Testis (tissue), 5 donors: ENCODE results near the genes CHD8, OR4E1 and ABHD4.

DNA sequence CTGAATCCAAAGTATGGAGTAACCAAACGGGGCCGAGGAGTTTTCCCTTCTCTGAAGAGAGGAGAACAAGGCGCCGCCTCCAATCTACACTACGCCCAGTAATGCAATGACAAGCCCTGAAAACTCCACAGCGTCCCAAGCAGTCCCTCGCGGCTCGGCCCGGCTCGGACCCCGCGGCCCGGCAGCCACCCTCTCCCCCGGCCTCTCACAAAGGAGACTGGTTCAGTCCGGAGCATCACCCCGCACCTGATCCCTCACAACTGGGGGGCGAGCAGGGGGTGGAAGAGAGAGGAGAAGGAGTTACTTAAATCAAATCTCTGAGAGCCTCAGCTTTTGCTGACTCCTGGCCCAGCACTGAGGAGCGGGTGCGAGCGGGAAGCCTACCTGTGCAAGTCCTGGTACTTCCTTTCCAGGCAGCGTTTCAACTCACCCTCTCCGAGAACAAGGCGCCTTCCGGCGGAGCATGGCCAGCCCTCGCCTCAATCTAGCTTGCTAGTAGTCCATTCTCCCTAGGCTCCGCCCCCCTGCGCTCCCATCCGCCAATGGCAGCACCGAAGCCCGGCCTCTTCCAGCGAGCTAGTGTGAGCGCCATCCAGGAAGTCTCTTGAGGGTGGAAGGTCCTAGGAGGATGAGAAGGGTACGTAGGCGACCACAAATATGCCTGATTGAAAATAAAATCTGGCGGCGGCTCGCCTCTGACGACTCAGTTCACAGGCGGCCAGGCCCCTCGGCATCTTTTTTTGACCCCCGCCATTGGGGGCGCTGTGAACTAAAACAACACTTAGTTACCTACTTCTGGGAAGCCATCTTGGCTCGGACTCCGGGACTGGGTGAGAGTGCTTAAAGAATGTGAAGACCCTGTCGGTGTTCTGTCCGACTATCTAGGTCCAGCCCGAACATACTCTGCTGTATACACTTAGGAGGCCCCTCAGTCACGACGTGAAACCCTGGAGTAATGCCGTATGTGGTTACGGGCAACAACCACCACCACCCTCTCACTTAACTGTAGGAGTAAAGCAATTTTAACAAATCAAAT lies at the start of gene CHD8:
Gene CHD8 (minus strand): TSS at position 476 of the 1,036 bp plus-strand sequence.
- PRO-cap, 3 experiments = peak in 3 of 3 experiments; most common plus-strand start position 701 of the sequence (in 3); most common minus-strand start position 209 of the sequence (in 3)
- RAMPAGE, long total RNA, 2 experiments = start-site peak on the plus strand in 2 of 2 experiments, centred at positions 612 to 706 of the sequence, 5 to 27 reads per replicate; start-site peak on the minus strand in 2 of 2 experiments, centred at positions 438 to 441 of the sequence, 246 to 283 reads per replicate
- RRBS = 2% methylated on average over 7 of the region's 53 CpGs

DNA sequence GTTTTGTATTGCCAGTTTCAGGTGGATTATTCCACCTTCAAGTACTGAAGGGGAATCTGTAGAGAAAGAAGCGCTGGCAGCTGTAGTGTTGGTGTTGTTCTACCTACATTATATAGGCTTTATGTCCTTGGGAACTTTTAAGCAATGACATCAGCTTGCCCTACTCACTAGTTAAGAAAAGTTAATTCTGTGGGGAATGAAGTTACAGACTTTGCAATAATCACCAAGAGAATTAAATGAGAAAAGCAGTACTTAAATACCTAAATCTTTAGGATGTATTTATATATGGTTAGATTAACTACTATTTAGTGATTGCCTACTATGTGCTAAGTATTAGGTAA lies at the start of gene OR4E1:
Gene OR4E1 (minus strand): TSS at position 69 of the 341 bp plus-strand sequence.
- PRO-cap, 3 experiments = no peak in any of the 3 experiments
- RAMPAGE, long total RNA, 2 experiments = no peak in any of the 2 experiments
- RRBS = no CpG with 5 or more reads among the region's 1 CpG

GRCh38 chr14:21749243-21749945 lies 75.8 kb upstream of the OR4E1 start:
- PRO-cap, 3 experiments = no peak in any of the 3 experiments
- RAMPAGE, long total RNA, 2 experiments = no peak in any of the 2 experiments
- RRBS = no CpG with 5 or more reads among the region's 6 CpGs

DNA sequence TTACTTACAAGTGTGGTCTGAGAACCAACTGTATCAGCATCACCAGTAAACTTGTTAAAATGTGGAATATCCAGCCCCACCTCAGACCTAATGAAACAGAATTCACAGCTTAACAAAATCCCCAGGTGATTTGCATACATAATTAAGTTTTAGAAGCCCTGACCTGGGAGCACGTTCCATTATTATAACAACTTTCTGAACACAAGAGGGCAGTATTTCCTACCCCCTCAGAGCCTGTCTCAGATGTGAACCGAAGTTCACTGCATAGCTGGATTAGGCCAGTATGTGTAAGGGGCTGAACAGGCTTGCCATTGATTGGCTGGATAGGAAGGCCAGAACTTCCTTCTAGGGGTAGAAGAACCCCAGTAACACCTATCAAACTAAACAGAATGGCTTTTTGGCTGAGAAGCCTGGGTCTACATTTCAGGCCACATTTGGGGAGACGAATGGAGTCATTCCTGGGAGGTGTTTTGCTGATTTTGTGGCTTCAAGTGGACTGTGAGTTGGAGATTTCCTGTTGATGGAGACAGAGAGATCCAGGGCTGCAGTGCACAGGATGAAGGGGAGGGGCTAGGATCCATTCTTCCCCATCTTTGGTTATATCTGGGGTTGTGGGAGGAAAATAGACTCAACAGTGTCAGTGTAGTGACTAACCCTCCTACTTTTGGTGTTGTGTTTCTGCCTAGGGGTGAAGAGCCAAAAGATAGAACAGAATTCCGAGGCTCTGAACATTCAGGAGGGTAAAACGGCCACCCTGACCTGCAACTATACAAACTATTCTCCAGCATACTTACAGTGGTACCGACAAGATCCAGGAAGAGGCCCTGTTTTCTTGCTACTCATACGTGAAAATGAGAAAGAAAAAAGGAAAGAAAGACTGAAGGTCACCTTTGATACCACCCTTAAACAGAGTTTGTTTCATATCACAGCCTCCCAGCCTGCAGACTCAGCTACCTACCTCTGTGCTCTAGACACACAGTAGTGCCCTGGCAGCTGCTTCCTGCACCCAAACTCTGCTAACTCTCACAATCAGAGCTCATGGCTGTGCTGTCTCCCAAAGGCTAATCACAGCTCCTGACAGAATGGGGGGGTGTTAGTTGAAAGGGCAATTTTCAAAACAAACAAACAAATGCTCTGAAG lies 94.9 kb upstream of the OR4E1 start:
- PRO-cap, 3 experiments = no peak in any of the 3 experiments
- RAMPAGE, long total RNA, 2 experiments = no peak in any of the 2 experiments
- RRBS = no CpG with 5 or more reads among the region's 7 CpGs

- PRO-cap, 3 experiments = no peak in any of the 3 experiments
- RAMPAGE, long total RNA, 2 experiments = no peak in any of the 2 experiments
- RRBS = no CpG with 5 or more reads among the region's 3 CpGs
These were observed 325.8 kb upstream of the OR4E1 start for GRCh38 chr14:21999367-21999859.

DNA sequence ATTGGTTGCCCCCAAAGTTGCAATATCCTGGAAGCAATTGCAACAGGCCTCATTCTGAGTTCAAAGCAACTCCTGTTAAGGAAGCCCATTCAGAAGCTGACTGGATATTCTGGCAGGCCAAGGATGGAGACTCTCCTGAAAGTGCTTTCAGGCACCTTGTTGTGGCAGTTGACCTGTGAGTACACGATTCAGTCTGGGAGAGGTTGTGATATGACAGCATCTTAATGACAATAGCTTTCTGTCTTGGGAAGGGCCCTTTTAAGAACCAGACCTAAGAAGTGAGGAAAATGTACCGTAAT lies 420.8 kb downstream of the DAD1 start:
- PRO-cap, 3 experiments = no peak in any of the 3 experiments
- RAMPAGE, long total RNA, 2 experiments = no peak in any of the 2 experiments
- RRBS = no CpG with 5 or more reads among the region's 2 CpGs

DNA sequence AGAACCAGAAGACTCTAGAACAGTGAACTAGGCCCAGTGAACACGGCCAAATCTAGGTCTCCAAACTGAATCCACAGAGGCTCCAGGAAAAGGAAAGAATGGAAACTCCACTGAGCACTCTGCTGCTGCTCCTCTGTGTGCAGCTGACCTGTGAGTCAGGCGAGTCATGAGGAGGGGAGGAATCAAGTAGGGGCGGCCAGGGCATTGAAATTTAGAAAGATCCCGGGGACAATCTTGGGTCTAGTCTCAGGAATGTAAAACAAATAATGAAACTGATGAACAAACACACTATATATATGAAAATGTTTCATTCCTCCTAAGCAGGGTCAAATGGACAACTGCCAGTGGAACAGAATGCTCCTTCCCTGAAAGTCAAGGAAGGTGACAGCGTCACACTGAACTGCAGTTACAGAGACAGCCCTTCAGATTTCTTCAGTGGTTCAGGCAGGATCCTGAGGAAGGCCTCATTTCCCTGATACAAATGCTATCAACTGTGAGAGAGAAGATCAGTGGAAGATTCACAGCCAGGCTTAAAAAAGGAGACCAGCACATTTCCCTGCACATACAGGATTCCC lies 323.3 kb downstream of the DAD1 start:
- PRO-cap, 3 experiments = no peak in any of the 3 experiments
- RAMPAGE, long total RNA, 2 experiments = no peak in any of the 2 experiments
- RRBS = no CpG with 5 or more reads among the region's 5 CpGs

DNA sequence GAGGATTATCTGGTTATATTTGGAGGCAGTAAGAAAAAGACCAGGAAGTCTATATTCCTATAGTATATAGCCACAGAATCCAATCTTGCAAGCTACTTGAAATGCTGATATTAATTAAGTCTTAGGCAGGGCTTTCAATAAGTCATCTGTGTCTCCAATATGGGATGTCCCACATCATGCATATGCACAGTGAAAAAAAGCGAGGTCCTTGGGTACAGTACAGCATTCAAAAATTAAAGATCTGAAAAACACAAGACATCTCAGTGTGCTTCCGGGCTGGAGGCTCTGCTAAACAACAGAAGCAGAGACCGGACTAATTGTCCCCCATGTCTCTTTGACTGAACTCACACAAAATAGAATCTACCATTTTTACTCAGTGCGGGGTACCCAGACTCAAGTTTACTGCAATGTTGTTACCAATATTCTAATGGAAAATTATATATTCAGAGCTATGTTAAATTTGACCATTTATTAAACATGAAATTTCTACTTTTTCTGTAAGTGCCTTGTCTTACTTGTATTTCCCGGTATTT lies 155.9 kb downstream of the DAD1 start:
- PRO-cap, 3 experiments = no peak in any of the 3 experiments
- RAMPAGE, long total RNA, 2 experiments = no peak in any of the 2 experiments
- RRBS = no CpG with 5 or more reads among the region's 5 CpGs

DNA sequence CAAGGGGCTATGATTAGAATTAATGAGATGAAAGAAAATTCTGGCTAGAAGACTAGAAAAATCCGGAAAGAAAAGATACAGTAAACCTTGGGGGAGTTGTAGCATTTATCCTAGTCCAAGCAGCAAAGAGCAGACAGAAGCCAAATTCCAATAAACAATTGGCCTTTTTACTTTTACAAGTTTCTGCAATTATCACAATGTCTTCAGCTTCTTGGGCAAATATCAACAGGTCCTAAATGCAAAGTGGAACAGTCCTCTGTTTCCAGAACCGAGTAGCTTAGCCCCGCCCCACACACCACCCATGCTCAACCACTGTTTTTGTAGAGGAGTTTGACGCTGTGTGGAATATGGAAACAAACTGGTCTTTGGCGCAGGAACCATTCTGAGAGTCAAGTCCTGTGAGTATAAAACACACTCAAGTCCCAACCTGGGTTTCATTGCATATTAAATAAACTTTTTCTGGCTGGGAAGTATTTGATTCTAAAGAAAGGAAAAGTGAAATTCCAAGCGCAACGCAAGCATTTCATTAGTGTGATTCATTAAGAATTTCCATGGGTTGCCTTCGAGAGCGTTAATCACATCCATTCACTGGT lies 96.4 kb downstream of the DAD1 start:
- PRO-cap, 3 experiments = no peak in any of the 3 experiments
- RAMPAGE, long total RNA, 2 experiments = no peak in any of the 2 experiments
- RRBS = no CpG with 5 or more reads among the region's 9 CpGs

DNA sequence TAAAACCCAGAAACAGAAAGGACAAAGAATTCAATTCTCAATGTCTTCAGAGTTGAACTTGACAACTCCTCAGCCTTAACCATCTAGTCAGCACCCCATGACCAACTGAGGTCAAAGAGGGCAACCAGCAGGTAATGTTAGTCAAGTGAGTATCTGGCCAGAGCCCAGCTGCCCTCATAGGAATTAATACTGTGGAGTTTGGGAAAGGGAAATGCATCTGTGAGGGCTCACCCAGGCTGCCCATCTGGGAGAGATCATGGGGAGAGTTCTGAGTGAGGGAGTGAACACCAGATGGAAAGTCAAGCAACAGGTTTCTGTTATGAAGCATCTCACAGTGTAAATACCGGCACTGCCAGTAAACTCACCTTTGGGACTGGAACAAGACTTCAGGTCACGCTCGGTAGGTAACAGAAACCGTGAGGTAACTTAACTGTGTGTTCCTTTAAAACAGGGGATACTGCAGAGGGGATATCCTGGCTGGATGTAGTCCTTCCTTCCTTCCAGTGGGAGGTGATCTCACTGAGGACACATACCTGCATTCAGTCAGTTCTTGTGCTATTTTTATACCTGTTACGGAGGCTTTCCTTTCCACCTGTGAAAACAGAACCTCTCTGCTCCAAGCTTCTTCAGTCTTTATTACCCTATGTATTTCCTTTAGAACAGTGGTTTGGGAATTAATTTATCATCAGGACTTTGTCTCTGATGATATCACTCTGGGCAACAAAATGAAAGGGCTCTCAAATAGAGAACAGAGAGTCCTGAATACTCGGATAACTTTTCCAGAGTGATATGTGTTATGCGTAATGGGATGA lies 94.3 kb downstream of the DAD1 start:
- PRO-cap, 3 experiments = no peak in any of the 3 experiments
- RAMPAGE, long total RNA, 2 experiments = no peak in any of the 2 experiments
- RRBS = no CpG with 5 or more reads among the region's 7 CpGs

GRCh38 chr14:22521451-22522460 lies 67.3 kb downstream of the DAD1 start:
- PRO-cap, 3 experiments = no peak in any of the 3 experiments
- RAMPAGE, long total RNA, 2 experiments = no peak in any of the 2 experiments
- RRBS = no CpG with 5 or more reads among the region's 5 CpGs

GRCh38 chr14:22597739-22598057 lies 402 bp upstream of the ABHD4 start:
- PRO-cap, 3 experiments = no peak in any of the 3 experiments
- RAMPAGE, long total RNA, 2 experiments = no peak in any of the 2 experiments
- RRBS = no CpG with 5 or more reads among the region's 7 CpGs

DNA sequence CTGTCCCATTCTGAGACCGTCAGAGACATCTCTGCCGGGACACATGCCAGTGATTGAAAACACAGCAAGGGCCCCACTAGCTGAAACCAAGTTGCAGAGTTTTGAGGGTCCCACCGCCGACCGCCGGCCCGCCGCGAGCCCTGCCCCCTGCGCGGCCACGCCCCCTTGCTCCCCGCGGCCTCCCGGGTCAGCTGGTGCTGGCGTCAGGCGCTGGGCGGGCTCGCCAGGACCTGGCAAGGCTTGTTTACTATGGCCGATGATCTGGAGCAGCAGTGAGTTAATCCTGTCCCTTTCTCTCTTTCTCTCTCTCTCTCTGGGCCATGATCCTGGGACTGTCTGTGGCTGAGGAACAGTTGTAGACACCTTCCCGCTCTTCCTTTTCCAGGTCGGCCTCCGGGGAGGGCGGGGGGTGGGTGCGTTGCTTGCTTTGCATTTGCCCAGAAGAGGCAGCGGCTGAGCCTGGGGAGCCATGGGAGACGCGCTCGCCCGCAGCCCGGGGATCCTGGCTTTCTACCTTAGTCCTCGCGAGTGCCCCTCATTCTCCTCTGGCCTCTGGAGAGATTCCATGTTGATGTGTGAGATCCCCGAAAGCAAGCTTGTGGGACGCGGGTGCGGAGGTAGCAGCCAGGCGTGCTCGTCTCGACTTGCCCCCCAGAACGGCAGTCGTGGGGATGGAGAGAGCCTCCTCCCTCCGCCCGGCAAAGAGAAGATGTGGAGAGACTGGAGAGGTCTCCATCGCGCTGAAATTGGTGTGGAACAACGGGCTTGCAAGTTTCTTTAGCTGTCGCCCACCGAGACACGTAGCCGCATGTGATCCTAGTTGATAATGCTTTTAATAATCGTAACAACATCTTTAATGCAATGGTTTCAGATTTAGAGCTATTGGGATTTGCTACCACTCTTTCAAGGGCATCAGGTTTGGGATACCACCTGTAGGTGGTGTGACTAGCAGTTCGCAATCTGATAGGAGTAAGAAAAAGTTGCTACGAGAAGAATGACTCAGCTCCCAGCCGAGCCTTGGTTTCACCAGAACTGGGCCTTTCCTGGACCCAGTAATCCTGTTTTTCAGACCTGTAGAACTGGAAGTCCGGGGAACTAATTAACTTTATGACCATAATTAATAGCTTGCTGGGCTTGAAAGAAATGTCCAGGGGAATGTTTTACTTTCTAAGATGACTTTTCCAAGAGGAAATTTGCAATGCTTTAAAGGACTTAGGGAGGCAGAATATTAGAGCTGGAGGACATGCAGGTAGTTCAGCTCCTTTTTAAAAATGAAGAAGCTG lies at the start of gene ABHD4:
Gene ABHD4 (plus strand): TSS at position 243 of the 1,283 bp plus-strand sequence.
- PRO-cap, 3 experiments = peak in 3 of 3 experiments; most common plus-strand start position 250 of the sequence (in 3); most common minus-strand start position 142 of the sequence (in 3)
- RAMPAGE, long total RNA, 2 experiments = start-site peak on the plus strand in 2 of 2 experiments, centred at positions 241 to 251 of the sequence, 214 to 611 reads per replicate
- RRBS = 2% methylated on average over 22 of the region's 56 CpGs

GRCh38 chr14:22817802-22818426 lies 2.7 kb upstream of the SLC7A7 start:
- PRO-cap, 3 experiments = no peak in any of the 3 experiments
- RAMPAGE, long total RNA, 2 experiments = no peak in any of the 2 experiments
- RRBS = no CpG with 5 or more reads among the region's 7 CpGs

GRCh38 chr14:22846367-22847585 lies 10.4 kb downstream of the MMP14 start:
- PRO-cap, 3 experiments = no peak in any of the 3 experiments
- RAMPAGE, long total RNA, 2 experiments = no peak in any of the 2 experiments
- RRBS = no CpG with 5 or more reads among the region's 21 CpGs

- PRO-cap, 3 experiments = no peak in any of the 3 experiments
- RAMPAGE, long total RNA, 2 experiments = no peak in any of the 2 experiments
- RRBS = no CpG with 5 or more reads among the region's 11 CpGs
These were observed 2.8 kb downstream of the PRMT5 start for GRCh38 chr14:22926019-22927150.

- PRO-cap, 3 experiments = no peak in any of the 3 experiments
- RAMPAGE, long total RNA, 2 experiments = no peak in any of the 2 experiments
- RRBS = no CpG with 5 or more reads among the region's 2 CpGs
These were observed 5.9 kb downstream of the PSMB5 start for GRCh38 chr14:23028727-23029305.

- PRO-cap, 3 experiments = peak in 2 of 3 experiments; most common plus-strand start chr14:23045770 (in 1)
- RAMPAGE, long total RNA, 2 experiments = no peak in any of the 2 experiments
- RRBS = no CpG with 5 or more reads among the region's 8 CpGs
These were observed 3.5 kb downstream of the PSMB11 start for GRCh38 chr14:23045421-23046049.

DNA sequence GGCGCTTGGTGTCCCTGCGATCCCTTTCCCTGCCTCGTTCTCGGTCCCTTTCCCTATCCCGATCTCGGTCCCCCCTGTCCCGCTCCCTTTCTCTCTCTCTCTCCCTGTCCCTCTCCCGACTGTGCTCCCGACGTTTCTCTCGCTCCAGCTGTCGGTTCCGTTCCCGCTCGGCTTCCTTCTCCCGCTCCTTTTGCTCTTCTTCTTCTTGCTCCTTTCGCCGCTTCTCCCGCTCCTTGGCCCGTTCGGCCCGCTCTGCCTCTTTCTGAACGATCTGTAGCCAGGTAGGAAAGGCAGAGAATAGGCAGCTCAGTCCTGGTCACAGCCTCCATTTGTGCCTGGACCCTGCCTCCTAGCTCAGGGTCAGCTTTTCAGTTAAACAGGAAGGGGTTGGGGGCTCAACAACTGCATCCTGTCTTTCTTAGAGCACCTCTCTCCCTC lies 1.9 kb upstream of the CDH24 start:
- PRO-cap, 3 experiments = no peak in any of the 3 experiments
- RAMPAGE, long total RNA, 2 experiments = no peak in any of the 2 experiments
- RRBS = no CpG with 5 or more reads among the region's 23 CpGs

GRCh38 chr14:23071908-23072789 lies 14.8 kb upstream of the CDH24 start:
- PRO-cap, 3 experiments = no peak in any of the 3 experiments
- RAMPAGE, long total RNA, 2 experiments = no peak in any of the 2 experiments
- RRBS = no CpG with 5 or more reads among the region's 8 CpGs